Cerebellum (tissue), 5 donors: ENCODE data around the gene MAP3K2.

- PRO-cap, 3 experiments = no peak in any of the 3 experiments
- RAMPAGE, long total RNA = no peak
These were observed 408.3 kb upstream of the GYPC start for GRCh38 chr2:126247666-126248093.

GRCh38 chr2:126586306-126586814 lies 69.6 kb upstream of the GYPC start:
- PRO-cap, 3 experiments = no peak in any of the 3 experiments
- RAMPAGE, long total RNA = no peak

DNA sequence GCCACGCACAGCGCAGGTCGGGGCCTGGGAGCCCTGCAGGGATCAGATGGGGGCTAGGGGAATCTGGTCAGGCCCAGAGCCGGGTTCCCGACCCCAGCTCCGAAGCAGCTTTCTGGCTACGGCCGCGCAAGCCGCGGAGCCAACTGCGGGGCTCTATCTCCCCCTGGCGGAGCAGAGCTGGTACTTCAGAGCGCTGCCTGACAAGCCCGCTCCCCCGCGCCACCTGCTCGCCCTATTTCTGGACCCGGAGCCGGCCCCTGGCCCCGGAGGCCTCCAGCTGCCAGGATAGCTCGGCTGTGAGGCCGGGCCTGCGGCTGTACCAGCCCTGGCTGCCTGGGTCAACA lies 73.3 kb downstream of the TEX51 start:
- PRO-cap, 3 experiments = no peak in any of the 3 experiments
- RAMPAGE, long total RNA = no peak

DNA sequence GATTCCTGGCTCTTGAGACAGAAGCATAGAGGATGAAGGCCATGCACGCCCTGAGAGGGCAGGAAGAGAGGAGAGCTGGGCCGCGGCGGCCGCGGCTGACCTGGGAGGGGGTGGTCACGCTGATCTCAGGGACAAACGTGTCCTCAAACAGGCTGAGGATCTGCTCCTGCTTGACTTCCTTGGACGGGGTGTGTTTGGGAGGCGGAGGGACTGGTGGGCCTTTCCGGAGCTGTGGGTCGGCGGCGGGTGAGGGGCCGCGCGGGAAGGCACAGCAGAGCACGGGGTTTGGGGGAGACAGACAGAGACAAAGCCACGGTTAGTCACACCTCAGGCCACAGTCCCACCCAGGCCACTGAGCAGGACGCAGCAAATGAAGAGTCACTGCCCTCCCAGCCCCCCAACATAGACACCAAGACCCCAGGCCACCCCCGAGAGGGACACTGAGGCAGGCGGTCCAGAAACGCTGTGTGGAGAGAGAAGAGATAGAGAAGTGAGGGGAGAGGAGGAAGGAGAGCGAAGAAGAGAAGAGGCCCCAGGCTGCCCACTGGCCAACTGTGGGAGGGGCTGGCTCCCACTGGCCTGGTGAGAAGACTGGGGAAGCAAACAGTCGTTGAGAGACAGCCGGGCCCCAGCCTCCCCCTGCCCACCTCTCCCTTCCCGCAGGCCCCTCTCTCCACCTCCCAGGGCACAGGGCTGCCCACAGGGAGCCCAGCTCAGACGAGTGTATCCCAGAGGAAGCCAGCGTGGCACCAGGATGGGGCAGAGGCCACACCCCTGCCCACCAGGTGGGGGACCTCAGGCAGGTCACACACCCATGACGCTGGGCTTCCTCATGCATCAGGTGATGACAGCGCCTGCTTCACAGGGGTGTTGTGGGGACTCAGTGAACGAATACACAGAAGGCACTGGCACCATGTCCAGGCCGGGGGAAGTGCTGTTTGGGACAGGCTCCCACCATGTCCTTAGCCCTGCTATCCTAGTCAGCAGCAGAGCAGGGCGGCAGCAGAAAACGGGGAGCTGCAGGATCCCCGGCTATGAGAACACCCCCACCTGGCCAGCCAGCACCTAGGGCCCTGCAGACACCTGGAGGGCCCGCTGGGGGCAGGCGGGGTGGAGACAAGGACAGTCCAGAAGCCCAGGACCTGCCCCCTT lies 49.2 kb downstream of the BIN1 start:
- PRO-cap, 3 experiments = no peak in any of the 3 experiments
- RAMPAGE, long total RNA = no peak

GRCh38 chr2:127058877-127059829 lies 47.8 kb downstream of the BIN1 start:
- PRO-cap, 3 experiments = no peak in any of the 3 experiments
- RAMPAGE, long total RNA = no peak

DNA sequence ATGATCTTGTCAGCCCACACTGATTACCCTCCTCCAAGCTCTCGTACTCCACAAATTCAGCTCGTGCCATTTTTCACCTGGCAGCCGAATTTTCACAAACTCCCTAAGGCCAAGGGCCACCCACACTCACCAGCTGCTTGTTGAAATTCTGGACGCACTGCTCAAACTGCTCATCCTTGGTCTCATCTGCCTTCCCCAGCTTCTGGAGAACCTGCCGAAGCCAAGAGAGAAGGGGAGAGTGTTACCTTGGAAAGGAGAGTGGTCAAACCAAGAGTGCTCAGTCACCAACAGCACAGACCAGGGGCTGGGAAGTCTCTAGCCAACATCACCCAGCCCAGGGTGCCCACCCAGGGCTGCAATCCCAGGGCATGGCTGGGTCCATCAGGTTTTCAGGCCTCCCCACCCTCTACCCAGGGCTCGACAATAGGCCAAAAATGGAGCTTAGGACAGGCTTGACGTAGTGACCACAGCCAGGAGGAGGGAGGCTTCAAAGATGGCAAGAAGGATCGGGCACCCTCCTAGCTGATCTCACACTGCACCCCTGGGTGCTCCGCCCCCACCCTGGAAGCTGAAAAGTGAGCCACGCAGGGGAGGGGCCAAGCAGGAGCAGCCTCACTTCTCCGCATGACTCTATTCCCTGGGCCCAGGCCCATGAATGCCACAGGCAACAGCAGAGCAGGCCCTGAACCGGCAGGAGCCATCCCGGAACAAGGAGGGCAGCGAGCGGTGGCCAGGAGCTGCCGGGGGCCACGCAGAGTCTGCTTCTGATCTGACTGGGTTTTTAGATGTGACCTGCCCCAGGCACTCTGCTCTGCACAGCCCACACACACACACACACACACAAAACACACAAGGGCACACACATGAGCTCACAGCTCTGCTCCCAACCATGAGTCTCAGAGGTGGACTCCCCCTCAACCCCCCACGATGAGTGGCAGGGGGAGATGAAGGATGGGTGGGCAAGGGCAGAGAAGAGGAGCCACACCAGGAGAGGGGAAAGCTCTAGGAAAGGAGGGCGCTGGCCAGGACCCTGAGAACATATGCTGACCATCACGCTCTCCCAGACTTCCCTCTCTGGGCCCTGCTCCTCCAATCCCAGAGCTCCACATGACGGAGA lies 30.1 kb downstream of the BIN1 start:
- PRO-cap, 3 experiments = no peak in any of the 3 experiments
- RAMPAGE, long total RNA = no peak

- PRO-cap, 3 experiments = no peak in any of the 3 experiments
- RAMPAGE, long total RNA = no peak
These were observed 16.7 kb downstream of the MAP3K2 start for GRCh38 chr2:127370903-127371641.

GRCh38 chr2:127384729-127384987 lies 3.1 kb downstream of the MAP3K2 start:
- PRO-cap, 3 experiments = no peak in any of the 3 experiments
- RAMPAGE, long total RNA = no peak

- PRO-cap, 3 experiments = peak in 3 of 3 experiments; most common plus-strand start chr2:127387472 (in 2); most common minus-strand start chr2:127387387 (in 2)
- RAMPAGE, long total RNA = no peak
These were observed at the start of gene MAP3K2 for GRCh38 chr2:127387081-127388083. TSS of gene MAP3K2 (minus strand) at chr2:127387975.

- PRO-cap, 3 experiments = no peak in any of the 3 experiments
- RAMPAGE, long total RNA = no peak
These were observed 1.2 kb upstream of the MAP3K2 start for GRCh38 chr2:127388904-127389387.

DNA sequence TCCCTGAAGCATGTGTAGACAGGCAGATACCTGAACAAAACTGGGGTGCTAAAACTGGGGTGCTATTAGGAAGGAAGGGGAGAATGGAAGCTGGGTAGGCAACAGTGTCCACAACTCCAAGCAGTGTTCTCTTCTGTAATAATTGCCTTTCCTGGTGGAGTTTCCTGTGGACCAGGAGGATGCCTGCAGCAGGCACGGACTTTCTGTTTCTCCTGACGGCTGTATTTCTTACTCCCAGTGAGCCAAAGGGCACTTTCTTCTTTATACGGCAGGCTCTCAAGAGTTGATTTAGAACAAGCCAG lies 13.1 kb upstream of the PROC start:
- PRO-cap, 3 experiments = no peak in any of the 3 experiments
- RAMPAGE, long total RNA = no peak

DNA sequence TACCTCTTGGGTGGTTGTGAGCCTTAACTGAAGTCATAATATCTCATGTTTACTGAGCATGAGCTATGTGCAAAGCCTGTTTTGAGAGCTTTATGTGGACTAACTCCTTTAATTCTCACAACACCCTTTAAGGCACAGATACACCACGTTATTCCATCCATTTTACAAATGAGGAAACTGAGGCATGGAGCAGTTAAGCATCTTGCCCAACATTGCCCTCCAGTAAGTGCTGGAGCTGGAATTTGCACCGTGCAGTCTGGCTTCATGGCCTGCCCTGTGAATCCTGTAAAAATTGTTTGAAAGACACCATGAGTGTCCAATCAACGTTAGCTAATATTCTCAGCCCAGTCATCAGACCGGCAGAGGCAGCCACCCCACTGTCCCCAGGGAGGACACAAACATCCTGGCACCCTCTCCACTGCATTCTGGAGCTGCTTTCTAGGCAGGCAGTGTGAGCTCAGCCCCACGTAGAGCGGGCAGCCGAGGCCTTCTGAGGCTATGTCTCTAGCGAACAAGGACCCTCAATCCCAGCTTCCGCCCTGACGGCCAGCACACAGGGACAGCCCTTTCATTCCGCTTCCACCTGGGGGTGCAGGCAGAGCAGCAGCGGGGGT lies 1.2 kb downstream of the PROC start:
- PRO-cap, 3 experiments = no peak in any of the 3 experiments
- RAMPAGE, long total RNA = no peak

GRCh38 chr2:127423434-127424070 lies 5.3 kb downstream of the PROC start:
- PRO-cap, 3 experiments = no peak in any of the 3 experiments
- RAMPAGE, long total RNA = no peak

DNA sequence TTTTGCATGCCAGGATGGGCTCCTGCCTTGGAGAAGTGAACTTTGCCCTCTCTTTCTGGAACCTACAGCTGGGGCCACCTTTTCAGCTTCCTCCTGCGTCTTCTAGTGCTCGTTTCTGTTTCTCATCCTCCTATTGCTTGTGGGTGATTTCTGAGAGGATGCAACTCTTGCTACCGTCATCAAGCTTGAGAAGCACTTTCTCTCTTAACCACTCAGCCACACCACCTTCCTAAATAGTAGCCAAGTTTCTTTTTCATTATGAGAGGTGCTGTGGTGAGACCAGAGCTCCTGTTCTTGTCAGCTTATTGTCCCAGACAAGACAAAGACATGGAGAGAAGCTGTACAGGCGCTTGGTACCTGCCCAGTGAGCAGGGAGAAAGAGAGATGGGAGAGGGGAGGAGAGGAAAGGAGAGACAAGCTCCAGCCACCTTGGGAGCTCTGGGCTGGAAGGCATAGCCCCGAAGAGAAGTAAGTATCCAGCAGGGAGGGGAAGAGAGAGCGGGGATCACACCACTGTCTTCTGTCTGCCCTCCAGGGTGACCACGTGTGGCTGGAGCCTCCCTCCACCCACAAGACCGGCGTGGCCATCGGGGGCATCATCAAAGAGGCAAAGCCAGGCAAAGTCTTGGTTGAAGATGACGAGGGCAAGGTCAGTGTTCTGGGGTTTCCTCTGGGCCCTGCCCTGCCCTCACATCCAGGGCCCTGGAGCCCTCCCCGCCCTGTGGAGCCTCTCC lies 28.3 kb downstream of the MYO7B start:
- PRO-cap, 3 experiments = no peak in any of the 3 experiments
- RAMPAGE, long total RNA = no peak

DNA sequence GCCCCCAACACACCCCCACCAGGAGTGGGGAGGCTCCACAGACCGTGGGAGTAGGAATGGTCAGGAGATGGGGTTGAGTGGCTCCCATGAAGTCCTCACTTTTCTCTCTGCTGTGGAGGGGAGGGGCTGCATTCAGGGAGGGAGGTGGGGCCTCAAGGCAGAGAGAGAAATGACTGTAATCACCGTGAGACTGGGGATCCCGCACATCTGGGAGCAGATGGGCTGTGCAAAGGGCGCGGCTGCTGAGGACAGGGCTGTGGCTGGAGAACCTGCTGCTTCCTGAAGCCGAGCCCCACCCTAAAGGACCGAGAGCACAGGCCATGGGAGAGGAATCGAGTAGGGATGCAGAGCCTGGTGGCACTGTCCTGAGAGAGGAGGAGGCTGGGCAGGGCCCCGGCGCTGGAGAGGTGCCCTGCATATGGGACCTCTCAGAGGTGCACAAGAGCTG lies 26.1 kb upstream of the GPR17 start:
- PRO-cap, 3 experiments = no peak in any of the 3 experiments
- RAMPAGE, long total RNA = no peak

DNA sequence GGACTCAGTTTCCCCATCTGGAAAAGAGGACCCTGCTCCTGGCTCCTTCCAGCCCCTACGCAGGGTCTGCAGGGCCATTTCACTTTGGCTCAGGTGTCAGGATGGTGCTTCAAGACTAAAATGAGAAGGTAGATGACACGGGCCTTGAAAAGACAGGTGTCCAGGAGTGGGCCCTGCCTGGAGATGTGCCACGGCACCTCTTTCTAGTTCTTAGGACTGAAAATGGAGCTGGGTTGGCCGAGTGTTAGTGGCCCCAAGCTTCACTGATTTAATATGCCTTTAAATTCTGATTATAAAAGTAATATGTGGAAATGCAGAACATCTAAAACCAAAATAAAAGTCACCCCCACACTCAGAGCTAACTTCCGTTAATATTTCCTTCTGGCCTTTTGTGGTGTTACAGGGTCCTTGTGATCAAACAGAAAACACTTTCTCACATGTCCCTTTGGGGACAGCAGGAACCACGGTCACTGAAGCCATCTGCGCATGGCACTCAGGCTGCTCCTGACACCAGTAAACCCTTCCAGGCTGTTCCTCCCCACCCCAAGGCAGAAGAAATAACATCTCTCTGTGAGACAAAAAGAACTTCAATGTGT lies 25.2 kb upstream of the GPR17 start:
- PRO-cap, 3 experiments = no peak in any of the 3 experiments
- RAMPAGE, long total RNA = no peak

DNA sequence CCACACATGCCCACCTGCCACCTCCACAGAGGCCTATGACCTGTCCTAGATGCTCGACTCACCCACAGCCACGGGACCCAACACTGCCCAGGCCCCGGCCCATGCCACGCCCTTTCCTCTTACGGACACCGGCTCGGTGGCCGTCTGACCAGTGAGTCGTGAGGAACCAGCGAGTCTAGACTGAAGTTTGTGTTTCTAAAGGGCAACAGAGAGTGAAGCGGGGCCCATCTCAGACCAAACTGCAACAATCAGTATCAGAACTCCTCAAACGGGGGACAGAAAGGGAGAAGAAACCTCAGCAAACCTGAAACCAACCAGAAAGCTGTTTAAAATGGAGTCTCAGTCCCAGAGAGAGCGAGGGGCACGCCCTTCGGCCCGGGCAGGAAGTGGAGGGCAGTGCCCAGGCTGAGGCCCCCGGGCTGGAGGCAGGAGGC lies 706 bp downstream of the GPR17 start:
- PRO-cap, 3 experiments = no peak in any of the 3 experiments
- RAMPAGE, long total RNA = no peak

DNA sequence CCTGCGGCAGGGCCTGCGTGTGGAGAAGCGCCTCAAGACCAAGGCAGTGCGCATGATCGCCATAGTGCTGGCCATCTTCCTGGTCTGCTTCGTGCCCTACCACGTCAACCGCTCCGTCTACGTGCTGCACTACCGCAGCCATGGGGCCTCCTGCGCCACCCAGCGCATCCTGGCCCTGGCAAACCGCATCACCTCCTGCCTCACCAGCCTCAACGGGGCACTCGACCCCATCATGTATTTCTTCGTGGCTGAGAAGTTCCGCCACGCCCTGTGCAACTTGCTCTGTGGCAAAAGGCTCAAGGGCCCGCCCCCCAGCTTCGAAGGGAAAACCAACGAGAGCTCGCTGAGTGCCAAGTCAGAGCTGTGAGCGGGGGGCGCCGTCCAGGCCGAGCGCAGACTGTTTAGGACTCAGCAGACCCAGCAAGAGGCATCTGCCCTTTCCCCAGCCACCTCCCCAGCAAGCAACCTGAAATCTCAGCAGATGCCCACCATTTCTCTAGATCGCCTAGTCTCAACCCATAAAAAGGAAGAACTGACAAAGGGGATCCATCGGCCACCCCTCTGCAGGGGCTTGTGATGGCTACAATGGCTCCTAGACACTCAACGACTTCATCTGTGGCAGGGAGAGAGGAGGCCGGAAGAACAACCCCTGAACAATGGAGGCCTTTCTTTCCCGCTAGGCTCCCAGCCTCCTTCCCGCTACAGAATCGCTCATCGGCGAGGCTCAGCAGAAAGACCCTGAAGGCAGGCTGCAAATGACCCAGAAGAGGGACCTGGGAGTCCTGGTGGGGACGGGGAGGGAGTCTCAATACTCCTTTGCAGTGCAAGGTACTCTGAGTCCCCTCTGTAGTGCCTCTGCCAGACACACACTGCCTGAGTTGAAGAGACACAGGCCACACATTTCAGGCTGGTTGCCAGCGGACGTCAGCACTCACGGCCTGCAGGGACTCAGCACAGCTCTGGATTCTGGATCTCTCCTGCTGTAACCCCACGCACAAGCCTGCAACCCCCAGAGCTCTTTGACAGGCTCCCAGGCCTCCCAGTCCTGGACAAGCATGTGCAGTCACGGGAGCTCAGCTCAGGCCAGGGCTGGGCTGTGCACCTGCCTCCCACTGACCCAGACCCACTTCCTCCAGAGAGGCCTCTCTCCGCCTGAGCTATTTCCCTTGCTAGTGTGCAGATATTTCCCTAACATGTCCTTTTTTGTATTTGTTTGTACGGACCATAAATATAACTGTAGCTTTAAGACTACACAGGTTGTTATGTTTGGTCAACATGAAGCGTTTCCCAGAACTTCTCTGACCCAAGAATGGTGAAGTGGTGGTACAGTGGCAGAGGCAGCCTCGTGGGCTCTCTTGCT lies 5.9 kb downstream of the GPR17 start:
- PRO-cap, 3 experiments = no peak in any of the 3 experiments
- RAMPAGE, long total RNA = no peak

DNA sequence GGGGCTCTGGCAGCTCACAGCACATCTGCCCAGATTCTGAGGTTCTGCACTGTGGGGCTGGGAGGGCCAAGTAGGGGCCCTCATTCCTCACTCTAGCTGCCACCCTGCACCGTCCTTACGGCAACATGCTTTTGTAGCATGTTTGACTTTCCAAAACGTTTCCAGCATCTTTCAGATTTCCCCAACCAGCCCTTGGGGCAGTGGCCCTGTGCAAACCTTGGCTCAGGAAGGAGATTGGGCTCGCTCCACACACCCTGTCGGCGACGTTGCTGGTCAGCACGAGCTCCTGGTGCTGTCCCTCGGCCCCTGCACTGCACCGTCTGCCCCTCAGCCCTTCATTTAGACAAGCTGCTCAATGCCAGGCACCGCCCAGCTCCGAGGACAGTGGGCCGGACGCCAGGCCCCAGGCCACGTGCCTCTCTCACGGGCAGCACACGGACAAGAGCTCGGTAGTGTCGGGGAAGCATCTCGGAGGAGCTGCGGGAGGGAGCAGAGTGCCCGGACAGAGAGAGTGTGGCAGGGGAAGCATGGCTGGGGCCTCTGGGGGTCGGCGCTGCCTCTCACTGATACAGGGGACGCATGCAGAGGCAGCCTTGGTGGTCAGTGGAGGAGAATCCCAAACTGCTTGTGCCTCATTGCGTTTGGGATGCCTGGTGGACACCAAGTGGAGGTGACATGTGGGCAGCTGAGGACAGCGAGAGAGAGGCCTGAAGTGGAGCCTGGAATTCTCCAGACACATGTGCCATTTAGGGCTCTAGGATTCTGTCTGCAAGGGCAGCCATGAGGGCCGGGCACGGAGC lies 7.0 kb downstream of the GPR17 start:
- PRO-cap, 3 experiments = no peak in any of the 3 experiments
- RAMPAGE, long total RNA = no peak

- PRO-cap, 3 experiments = no peak in any of the 3 experiments
- RAMPAGE, long total RNA = no peak
These were observed 11.5 kb downstream of the LIMS2 start for GRCh38 chr2:127663674-127664461.